PC-3 (cell line): ENCODE measurements around the genes FHIP1A and ARFIP1.

DNA sequence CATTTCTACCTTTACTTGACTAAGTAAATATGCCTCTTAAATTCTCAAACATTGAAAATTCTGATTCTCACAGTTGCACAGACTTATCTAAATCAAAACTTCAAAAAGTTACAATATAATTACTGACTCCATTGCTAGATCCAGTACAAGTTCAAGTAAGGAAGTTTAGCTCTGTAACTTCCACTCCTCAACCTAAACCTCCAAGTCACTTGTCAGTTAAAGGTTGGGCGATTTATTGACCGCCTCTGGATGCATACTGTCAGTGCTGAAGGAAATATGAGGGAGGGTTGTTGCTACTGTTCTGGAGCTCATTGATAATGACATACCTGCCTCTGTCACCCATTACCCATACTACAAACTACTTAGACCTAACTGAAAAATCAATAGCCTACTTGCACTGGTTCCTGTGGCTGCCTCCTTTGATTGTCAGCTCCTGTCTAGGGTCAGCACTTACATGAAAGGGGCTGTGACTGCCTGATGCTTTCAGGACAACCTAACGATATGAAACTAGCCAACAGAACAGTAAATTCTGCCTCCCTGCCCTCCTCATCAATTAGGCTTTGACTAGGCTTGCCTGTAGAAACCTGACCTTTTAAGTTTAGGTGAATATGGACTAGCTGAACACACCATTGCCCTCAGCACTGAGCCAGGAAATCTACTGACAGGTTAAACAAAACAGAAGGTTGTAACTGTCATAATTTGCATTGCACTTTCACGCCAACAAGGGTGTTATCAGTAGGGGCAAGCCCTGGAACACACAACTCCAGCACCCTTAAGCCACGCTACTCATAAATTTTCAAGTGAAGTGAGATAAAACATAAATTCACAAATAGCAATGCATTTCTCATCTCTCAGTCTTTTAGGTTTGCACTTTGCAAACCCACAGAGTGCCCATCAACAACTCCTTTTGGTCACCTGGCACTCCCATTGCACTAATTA, 9.2 kb upstream of the MAB21L2 start:
- RAMPAGE, long total RNA = no peak

DNA sequence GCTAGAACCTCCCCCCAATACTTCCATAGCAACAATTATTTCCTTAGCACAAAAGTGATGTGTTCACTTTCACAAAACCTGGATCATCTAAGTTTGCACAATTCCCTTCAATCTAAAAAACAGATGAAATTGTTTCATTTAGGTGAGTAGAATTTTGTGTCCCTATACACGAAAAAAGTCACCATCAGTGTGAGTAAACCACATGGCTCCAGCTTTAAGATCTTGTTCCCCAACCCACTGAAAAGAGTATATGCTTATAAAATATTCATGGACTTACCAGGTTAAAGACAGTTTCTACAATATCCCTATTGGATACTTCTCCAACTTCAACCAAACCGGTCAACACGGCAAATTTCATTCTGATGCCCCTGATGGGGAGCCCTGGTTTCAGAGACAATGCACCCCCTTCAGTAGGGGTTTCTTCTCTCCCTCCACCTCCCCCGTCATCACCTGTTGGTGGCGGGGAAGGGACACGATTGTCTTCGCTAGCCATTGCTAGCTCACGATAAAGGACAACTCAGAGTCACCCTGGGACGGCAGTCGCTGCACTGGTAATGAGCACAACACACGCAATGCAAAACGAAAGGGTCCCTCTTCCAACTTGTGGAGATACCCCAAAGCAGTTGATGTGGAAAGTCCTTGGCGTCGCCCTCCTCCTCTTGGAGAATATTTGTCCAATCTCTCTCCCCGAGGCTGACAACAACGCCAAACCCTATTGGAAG, 773 bp downstream of the LRBA start:
- RAMPAGE, long total RNA = no peak

GRCh38 chr4:151113442-151114958, 14.6 kb downstream of the RPS3A start:
- RAMPAGE, long total RNA = no peak

GRCh38 chr4:151195746-151196332, 81.1 kb upstream of the PRSS48 start:
- RAMPAGE, long total RNA = no peak

DNA sequence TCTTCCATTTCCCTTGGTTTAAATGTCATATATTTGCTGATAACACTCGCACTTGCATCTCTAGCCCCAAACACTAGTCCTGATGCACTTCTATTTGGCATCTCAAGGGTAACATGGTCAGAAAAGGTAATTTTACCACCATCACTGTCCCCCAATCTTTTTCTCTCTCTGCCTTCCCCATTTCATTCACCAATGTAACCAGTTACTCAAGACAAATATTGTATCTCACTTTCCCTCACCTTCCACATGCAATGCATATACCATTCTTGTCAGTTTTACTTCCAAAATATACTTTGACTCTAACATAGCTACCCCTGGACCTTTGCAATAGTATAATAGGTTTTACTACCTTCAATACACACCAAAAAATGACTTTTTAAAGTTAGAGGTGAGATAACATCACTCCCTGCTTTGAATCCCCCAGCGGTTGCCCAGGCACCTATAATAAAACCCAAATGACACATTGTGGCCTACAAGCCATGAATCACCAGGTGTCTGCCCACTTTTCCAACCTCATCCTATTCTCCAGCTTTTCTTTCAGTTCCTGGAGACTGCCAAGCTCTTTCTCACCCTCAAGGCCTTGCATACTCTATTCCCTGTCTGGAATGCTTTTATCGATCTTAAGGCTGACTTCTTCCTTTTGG, 16.6 kb upstream of the PRSS48 start:
- RAMPAGE, long total RNA = no peak

DNA sequence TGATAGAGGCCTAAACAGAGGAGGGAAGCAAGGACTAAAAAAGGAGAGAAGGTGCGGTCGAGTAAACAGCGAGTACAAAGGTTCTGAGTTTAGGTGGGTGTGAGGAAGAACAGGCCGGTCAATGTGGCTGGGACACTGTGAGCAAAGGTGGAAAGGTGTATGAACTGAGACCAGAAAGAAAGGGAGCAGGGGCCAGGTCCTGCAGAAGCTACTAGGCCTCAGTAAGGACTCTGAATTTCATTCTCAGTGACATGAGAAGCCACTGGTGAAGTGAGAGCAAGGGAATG, 17.9 kb downstream of the PRSS48 start:
- RAMPAGE, long total RNA = no peak

- RAMPAGE, long total RNA = no peak
Observed at GRCh38 chr4:151315120-151315604, 10.2 kb downstream of the SH3D19 start.

DNA sequence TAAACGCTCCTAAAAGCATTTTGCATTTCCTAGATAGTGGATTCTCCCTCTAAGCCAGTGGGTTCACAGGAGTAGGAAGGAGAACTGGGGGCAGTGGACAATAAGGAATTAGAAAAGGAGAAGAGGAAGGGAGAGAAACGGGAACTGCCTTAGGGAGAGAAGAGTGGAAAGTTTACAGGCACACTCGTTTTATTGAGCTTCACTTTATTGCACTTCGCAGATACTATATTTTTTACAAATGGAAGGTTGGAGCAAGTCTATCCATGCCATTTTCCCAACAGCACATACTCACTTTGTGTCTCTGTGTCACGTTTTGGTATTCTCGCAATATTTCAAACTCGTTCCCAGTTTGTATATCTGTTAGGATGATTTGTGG, 22.6 kb upstream of the SH3D19 start:
- RAMPAGE, long total RNA = no peak

DNA sequence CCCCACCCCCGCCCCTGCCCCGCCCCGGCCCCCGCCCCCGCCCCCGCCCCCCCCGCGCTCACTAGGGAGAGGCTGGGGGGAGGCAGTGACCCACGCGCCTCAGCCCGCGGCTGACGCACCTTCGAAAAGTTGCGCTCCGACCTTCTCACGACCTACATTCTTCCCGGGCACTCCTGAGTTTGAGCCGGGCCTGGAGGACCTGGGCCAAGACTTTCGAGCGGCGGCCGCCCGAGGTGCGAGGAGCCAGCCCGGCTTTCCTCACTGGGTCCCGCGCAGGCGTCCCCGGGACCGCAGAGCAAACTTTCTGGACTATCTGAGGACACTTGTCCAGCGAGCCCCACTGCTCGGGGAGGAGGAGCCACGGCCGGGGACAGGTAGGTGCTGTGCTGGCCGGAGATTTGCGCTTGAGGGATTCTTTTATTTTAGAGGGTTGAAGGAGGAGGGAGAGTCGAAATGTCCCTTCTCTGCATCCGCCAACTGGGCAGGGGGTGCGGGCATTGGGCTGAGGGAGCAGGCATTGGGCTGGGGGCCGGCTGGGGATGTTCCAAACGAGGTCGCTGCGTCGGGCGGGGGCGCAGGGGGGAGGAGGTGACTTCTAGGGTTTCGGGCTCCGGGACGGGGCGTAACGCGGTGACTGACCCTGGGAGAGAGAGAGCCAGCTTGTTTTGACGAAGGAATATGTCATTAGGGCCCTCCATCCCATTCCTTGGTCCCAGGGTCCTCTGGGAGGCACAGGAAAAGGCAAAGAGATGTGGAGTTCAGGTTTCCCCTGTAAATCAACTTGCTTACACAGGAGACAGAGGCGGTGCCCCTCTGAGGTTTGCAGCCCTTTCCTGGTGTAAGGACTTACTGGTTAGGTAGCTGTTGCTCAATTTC, at the start of gene FHIP1A:
TSS of gene FHIP1A (plus strand) at position 85 of the 876 bp plus-strand sequence.
- RAMPAGE, long total RNA = no peak

GRCh38 chr4:151540507-151541211, 131.7 kb downstream of the FHIP1A start:
- RAMPAGE, long total RNA = no peak

DNA sequence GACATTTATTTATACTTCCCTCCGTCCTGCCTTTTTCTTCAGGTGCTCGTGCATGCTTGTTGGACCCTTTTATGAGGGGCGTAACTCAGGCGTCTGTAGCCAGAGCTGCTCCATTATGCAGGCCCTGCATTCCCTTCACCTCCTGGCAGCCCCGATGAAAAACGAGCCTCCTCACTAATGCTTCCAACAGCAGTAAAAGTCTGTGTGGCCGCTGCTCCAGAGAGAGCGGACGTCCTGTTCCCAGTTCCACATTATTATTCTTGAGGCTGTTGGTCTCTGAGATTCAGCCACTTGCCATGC, 101.2 kb downstream of the GATB start:
- RAMPAGE, long total RNA = no peak

DNA sequence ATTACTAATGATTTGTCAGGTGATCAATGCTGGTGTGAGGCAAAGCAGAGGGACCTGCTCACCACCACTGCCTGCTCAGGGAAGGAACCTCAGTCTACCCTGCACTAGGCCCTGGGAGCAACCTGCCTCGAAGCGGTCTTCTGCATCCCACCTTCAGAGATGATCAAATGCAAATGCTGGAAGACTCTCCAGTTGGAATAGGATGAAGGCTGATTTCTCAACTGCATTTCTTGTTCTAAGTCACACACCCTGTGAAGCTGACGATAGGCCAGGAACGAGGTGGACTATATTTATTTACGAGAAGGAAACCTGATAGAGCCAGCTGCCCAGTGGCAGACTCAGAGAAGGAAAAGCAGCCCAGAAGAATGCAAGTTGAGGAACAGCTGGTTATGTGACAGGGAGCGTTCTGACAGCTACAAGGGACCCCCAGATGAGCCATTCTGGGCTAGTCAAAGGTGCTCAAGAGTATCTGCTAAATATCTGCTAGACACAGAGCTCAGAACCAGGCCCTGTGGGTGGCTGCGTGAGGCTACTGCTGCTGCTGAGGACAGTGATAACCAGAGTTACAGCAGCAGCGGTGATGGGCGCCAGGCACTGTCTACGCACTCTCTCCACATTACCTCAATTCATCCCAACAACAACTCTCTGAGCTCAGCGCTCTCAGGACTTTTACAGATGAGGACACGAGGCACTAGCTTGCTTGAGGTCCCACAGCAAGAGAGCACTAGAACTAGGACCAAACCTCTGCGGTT, 69.1 kb downstream of the GATB start:
- RAMPAGE, long total RNA = no peak

DNA sequence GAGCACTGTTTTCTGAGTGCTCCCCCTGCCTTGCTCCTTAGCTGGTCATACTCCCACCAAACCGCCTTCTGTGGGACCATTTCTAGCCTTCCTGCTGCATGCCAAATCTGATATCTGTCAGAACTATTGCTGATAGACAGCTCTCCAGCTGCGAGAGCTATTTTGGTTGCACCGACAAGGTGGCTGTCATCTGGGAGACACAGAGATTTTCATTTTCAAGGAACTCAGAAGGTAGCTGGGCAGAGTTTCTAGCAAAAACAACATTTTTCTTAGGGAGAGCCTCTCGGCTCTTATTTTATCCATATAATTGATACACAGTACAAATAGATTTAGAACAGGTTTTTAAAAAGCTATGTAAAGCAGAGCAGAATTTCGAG, 2.6 kb upstream of the GATB start:
- RAMPAGE, long total RNA = no peak

- RAMPAGE, long total RNA = no peak
Observed at GRCh38 chr4:152071832-152072589, 311.2 kb upstream of the GATB start.

GRCh38 chr4:152102420-152103074, 341.7 kb upstream of the GATB start:
- RAMPAGE, long total RNA = no peak

- RAMPAGE, long total RNA = no peak
Observed at GRCh38 chr4:152106285-152106718, 345.5 kb upstream of the GATB start.

DNA sequence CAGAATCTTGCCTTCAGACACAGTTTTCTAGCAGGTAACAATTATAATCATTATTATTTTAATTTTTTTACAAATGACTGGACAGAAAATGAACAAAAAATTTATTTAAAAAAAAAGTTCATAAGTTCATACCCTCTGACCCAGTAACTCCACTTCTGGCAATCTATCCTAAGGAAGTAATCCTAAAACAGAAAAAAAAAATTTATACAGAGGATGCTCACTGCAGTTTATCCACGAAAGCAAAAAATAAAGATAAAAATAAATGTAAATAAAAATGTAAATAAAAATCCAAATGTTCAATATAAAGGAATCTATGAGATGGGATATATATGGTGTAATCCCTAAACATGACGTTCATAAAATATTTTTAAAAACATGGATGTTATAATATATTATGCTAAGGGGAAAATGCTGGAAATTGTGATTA, 123.5 kb downstream of the FBXW7 start:
- RAMPAGE, long total RNA = no peak

DNA sequence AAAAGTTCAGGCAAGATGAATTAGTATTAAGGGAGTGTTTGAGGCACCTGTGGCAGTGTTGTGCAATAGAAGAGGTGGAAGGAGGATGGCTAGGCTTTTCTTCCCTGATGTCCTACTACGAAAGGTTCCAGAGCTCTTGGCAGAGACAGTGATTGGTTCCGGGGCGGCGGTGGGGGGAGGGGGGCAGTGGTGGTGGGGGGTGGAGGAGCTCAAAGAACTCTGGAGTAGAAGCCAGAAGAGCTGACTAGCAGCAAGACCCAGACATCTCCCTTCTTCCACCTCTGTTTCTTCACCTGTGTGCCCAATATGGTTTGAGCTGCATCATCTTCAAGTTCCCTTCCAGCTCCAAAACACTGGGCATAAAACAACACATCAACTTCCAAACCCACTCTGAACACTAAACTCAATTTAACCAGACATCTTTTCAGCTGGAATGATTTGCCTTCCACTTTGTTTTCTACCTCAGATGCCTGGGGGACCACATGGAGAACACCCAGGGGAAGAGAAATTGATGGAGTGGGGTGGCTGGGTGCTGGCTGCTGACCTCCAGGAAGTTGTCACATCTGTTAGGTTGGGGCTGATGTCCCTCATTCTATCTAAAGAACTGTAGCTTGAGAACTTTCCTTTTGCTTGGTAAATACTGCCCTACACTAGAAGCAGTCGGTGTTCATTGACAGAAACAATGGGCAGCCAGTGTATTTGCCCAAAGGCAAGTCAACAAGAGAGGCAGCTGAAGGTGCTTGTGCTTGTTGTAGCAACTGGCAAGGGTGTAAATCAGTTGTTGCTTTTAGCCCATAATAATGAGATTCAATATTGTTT, 1.2 kb downstream of the TMEM154 start:
- RAMPAGE, long total RNA = no peak

DNA sequence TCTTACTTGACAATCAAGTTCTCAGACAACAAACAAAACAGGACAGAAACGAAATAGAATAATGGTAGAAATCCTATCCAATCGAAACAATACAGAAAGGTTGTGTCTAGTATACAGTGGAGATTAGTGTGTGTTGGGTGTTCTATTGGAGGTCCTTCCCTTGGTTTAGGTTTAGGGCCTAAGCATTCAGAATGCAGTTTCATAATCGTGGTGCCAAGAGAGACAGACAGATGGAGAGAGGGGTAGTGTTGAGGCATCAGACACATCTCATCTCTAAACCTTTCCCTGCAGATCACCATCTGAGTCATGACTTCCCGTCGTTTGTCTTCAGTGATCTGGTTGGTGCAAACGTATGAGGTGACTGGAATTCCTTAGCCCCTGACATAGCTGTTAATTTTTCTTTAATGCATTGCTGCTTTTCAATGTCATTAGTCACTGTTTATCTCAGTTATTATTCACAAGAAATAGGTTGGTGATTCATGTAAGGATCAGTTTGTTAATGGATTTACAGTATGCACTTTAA, 1.0 kb upstream of the TMEM154 start:
- RAMPAGE, long total RNA = no peak

GRCh38 chr4:152779372-152780495, at the start of gene ARFIP1:
Gene ARFIP1, plus strand, starts transcription at chr4:152779954.
- RAMPAGE, long total RNA = no peak